Mammary epithelial cell (primary cell): ENCODE results near the genes SPINT4, ZSWIM1, CD40 and OCSTAMP.

DNA sequence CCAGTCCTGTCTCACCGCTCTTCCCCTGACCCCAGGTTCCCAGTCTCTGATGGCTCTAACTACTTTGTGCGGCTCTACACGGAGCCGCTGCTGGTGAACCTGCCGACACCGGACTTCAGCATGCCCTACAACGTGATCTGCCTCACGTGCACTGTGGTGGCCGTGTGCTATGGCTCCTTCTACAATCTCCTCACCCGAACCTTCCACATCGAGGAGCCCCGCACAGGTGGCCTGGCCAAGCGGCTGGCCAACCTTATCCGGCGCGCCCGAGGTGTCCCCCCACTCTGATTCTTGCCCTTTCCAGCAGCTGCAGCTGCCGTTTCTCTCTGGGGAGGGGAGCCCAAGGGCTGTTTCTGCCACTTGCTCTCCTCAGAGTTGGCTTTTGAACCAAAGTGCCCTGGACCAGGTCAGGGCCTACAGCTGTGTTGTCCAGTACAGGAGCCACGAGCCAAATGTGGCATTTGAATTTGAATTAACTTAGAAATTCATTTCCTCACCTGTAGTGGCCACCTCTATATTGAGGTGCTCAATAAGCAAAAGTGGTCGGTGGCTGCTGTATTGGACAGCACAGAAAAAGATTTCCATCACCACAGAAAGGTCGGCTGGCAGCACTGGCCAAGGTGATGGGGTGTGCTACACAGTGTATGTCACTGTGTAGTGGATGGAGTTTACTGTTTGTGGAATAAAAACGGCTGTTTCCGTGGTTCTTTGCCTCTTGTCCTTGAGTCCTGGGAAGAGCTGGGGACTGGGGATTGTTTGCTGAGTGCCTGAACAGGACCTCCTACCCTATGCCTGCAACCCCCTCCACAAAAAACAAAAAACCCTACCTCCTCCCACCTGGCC, 9.8 kb downstream of the PIGT start:
- CAGE, long polyA plus RNA, result no peak
- RRBS, result no CpG with 5 or more reads among the region's 23 CpGs

DNA sequence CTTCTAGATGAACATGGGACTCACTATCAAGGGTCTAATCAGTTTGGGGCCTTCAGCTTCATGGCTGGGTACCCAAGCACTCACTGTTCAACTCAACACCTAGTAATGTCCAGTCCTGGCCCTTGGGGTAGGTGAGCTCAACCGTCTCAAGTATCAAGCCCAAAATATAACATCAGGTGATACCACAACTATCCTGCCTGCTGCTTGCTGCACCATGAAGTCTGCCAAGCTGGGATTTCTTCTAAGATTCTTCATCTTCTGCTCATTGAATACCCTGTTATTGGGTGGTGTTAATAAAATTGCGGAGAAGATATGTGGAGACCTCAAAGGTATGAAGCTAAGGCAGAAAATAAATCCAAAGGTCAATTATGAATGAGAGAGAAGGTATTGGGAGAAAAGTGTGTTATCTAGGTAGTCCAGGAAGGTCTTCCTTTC, at the start of gene SPINT4:
TSS of gene SPINT4 (plus strand) at position 194 of the 435 bp plus-strand sequence.
- CAGE, long polyA plus RNA, result no peak
- RRBS, result no CpG with 5 or more reads among the region's 2 CpGs

GRCh38 chr20:45764852-45765870, 26.5 kb downstream of the WFDC3 start:
- CAGE, long polyA plus RNA, result no peak
- RRBS, result no CpG with 5 or more reads among the region's 11 CpGs

GRCh38 chr20:45782771-45783570, 8.7 kb downstream of the WFDC3 start:
- CAGE, long polyA plus RNA, result no peak
- RRBS, result no CpG with 5 or more reads among the region's 5 CpGs

DNA sequence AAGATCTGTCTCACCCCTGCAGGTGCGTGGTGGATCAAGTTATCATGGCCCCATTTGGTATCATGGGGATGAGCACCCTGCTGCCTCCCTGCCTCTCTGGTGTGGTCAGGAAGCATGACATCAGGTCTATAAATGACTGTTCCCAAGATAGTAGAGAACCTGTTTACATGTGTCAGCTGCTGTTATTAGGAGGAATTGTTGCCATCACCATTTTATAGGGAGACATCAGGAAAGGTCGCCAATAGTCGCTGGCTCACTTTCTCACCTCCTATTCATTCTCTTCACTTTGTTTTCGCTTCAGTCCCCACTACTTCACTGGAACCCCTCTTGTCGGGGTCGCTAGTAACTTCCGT, 4.7 kb downstream of the DNTTIP1 start:
- CAGE, long polyA plus RNA, result no peak
- RRBS, result no CpG with 5 or more reads among the region's 7 CpGs

DNA sequence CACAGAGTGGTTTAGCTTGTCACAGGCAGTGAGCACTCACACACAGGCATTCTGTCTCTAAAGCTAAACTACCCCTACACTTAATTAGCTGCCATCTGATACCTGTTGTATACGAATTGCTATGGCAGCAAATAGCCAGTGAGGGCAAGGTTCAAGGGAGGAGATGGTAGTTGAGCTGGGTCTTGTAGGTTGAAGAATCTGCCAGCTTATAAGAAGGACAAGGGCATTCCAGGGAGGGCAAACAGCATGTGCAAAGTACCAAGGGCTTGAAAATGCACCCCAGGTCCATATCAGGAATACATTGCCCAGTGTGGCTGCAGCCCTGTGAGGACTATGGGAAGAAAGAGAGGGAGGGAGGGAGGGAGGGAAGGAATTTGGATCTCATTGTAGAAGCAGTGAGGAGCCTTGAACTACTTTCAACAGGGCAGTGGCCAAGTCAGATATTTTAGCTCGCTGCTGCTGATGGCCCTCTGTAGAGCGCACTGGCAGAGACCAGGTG, 5.0 kb downstream of the TNNC2 start:
- CAGE, long polyA plus RNA, result no peak
- RRBS, result no CpG with 5 or more reads among the region's 3 CpGs

DNA sequence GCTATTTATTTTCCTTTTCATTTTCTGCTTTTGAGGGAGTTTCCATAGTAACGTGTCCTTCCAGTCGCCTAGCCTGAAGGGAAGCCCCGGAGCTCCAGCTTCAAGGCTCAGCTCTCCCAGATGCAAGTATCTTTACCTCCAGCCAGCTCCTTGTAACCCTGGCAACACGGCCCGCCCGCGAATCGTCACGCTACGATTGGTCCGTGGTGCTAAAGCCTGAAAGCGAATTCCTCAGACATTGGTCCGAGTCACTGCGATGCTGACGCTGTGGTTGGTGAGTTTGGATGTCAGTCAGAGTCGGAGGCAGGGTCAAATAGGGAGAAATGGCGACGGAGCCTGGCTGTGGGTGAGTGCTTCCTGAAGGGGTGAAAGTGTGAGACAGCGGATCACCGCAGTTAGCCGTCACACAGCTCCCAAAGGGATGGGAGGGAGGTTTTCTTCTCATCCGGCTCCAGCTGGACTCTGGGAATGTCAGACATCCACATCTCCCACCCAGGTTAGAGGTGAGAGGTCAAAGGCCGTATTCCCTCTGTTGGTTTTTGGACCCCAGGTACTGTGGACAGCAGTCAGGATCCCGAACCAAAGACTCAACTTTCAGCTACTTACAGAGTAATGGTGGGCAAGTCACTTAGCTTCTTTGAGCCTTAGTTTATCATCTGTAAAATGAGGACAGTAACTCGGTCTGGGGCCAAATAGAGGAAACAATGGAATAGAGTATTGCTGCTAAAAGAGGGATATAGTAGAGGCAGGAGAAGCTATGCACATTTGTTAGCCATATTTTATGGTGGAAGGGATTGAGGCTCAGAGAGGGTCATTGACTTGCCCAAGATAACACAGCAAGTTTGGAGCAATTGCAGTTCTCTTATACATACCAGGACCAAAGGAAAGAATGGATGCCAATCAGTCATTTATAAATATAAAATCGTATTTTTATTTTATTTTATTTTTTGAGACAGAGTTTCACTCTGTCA, at the start of gene ZSWIM1:
TSS of gene ZSWIM1 (plus strand) at position 312 of the 971 bp plus-strand sequence.
- CAGE, long polyA plus RNA, result no peak
- RRBS, result no CpG with 5 or more reads among the region's 26 CpGs

- CAGE, long polyA plus RNA, result no peak
- RRBS, result 0% methylated on average over 2 of the region's 11 CpGs
Measured at GRCh38 chr20:45892635-45893635, 1.8 kb downstream of the CTSA start.

GRCh38 chr20:45970842-45971091, 1.2 kb downstream of the ZNF335 start:
- CAGE, long polyA plus RNA, result no peak
- RRBS, result no CpG with 5 or more reads among the region's 2 CpGs

DNA sequence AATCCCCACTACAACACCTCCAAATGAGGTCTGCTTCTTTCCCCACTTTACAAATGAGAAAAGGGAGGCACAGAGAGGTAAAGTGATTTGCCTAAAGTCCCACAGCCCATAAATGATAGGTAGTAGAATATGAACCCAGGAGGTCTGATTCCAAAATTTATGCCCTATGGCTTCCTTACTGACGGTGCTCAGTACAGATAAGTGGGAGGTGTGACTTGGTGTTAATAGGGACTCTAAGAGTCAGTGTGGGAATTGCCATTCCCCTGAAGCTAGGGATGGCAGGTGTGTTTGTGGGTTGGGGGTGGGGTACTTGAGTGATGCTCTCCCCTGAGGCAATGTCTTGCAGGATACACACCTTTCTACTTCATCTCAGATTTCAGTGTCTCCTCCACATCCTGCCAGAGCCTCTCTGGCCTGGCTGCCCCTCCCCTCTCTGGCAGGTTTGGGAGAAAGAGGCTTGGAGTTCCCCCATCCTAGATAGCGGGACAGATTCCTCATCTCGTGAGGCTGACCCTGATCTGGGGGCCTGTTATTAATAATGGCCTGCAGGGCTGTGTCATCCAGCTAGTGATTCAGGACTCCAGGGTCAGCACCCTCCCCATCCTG, 4.0 kb upstream of the MMP9 start:
- CAGE, long polyA plus RNA, result no peak
- RRBS, result no CpG with 5 or more reads among the region's 3 CpGs

DNA sequence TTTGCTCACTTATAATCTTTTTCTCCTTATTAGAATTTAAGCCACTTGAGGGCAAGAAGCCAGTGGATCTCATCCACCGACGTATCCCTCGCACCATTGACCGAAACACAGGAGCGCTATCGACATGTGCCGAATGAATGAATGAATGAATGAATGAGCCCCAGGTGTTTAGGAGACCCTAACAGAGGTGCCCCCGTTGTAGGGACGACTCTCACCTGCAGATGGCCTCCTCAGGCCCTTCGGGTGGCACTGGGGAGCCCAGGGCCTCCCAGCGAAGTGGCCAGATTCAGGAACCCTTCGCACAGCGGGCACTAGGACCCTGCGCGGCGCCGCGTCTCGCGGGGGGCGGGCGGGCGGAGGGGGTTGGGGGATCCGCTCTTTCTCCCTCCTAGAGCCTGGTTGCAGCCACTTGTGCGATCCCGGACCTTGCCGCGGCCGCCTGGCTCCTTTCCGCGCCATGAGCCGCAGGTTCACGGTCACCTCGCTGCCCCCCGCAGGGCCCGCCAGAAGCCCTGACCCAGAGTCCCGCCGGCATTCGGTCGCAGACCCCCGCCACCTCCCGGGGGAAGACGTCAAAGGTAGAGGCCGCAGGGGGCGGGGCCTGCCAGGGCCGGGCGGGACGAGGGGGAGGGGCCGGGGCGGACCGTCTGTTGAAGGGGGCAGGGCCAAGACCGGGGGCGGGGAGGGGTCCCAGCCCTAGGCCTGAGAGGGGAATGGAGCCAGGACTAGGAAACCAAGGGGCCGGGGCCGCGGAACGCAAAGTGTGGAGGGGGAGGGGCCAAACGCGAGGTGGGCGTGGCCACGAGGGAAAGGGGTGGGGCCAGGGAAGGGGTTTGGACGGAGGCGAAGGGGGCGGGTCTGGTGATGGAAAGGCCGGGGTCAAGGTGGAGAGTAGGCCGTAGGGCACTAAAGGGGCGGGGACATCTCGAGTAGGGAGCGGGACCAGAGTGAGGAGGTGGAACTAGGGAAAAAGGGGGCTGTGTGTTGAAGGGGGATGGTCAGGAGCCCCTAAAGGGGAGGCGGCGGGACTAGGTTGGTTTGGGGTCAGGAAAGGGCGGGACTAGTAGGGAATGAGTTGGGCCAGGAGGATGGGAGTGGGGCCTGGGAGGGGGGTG, 7.3 kb upstream of the SLC12A5 start:
- CAGE, long polyA plus RNA, result no peak
- RRBS, result 5% methylated on average over 11 of the region's 72 CpGs

DNA sequence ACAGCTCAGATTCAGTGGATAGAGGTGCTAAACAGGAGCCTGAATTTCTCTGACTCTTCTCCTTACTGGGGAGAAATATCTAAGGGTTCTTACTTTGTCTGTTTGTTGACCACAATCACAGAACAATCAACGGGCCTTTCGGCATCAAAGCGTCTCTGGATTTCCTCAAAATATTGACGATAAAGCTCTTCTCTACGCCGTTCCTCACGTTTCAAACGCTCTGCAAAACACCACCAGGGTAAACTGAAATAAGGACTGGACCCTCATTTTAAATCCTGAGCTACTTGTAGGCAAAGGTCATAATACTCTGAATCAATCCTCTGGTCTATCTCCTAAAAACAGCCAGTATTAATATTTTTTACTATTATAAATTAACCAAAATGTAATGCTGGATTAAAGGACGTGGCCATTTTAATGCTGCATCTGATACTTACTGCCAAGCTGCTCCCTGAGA, 22.8 kb downstream of the NCOA5 start:
- CAGE, long polyA plus RNA, result no peak
- RRBS, result no CpG with 5 or more reads among the region's 9 CpGs

DNA sequence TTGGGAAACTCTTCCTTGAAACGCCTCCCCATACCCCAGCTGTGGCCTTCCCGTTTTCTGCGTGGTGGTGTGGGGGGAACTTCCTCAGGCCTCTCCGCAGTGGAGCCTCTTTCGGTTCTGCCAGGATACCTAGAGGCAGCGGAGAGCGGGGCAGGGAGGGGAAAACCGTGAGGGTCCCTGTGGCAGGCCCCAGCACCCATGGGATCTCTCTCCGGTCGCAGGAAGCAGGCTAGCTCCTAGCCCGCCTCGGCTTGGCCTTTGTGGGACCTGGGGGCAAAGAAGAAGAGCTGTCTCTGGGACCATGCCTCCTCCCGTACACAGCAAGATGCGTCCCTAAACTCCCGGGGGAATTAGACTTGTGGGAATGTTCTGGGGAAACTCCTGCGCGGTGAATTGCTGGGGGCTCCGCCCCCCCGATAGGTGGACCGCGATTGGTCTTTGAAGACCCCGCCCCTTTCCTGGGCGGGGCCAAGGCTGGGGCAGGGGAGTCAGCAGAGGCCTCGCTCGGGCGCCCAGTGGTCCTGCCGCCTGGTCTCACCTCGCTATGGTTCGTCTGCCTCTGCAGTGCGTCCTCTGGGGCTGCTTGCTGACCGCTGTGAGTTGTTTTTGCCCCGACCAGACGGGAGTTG, at the start of gene CD40:
TSS of gene CD40 (plus strand) at position 515 of the 629 bp plus-strand sequence.
- CAGE, long polyA plus RNA, result no peak
- RRBS, result no CpG with 5 or more reads among the region's 33 CpGs

DNA sequence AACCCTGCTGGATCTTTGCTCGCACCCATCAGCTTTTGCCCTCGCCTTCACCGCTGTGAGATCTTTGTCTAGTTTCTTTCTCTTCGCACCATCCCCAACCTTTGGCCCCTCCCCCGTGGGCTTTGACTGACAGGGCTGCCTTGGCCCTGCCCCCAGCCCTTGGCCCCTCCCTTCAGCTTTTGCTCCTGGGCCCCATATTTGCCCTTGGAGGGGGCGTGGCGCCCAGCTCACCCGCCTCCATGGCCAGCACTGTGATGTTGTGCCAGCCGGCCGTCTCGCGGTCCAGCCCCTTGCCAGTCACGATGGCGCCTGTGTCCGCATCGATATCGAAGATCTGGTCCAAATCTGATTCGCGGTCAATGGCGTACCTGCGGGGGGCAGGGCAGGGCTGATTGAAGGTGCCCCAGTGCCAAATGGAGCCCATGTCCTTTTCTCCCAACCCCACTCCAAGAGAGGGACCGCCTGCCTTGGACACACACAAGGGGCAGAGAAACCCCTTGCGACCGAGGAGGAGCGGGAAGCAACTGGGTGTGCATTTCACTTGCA, 81.2 kb downstream of the CD40 start:
- CAGE, long polyA plus RNA, result no peak
- RRBS, result no CpG with 5 or more reads among the region's 25 CpGs

DNA sequence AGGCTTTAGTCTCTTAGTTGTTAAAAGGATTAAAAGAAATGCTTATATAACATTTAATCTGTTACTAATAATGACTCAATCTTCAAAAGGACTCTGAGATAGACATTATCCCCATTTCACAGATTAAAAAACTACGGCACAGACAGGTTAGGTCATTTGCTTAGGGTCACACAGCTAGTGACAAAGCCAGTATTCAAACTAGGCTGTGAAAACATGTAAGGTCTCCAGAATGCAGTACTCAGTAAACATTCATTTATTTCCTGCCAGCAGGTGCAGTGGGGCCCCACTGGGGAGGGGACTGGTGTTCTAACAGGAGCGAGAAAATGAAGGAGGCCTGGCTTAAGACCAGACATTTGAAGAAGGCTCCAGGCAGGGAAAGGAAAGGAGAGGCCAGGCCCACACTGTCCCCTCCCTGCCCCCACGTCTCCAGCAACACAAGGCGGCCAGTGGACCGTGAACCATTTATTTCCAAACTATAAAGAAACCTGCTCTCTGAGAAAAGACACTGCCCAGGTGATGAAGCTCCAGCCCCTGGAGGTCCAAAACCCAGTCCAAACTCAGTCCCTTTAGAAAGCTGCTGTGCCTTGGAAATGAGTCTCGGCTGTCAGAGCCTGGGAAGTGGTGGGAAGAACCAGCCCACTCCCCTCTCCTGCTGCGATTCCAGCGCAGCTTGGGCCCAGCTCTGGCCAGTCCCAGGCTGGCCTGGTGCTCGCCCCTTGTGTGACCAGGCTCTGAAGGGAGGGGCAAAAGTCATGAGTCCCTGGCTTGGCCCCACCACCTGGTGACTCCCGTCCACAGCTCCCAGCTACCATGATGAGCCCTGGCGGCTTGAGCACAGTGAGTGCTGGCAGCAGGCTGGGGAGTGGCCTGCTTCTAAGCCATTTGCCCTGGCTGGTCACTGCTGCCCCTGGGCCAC, 14.5 kb downstream of the SLC35C2 start:
- CAGE, long polyA plus RNA, result no peak
- RRBS, result no CpG with 5 or more reads among the region's 11 CpGs

DNA sequence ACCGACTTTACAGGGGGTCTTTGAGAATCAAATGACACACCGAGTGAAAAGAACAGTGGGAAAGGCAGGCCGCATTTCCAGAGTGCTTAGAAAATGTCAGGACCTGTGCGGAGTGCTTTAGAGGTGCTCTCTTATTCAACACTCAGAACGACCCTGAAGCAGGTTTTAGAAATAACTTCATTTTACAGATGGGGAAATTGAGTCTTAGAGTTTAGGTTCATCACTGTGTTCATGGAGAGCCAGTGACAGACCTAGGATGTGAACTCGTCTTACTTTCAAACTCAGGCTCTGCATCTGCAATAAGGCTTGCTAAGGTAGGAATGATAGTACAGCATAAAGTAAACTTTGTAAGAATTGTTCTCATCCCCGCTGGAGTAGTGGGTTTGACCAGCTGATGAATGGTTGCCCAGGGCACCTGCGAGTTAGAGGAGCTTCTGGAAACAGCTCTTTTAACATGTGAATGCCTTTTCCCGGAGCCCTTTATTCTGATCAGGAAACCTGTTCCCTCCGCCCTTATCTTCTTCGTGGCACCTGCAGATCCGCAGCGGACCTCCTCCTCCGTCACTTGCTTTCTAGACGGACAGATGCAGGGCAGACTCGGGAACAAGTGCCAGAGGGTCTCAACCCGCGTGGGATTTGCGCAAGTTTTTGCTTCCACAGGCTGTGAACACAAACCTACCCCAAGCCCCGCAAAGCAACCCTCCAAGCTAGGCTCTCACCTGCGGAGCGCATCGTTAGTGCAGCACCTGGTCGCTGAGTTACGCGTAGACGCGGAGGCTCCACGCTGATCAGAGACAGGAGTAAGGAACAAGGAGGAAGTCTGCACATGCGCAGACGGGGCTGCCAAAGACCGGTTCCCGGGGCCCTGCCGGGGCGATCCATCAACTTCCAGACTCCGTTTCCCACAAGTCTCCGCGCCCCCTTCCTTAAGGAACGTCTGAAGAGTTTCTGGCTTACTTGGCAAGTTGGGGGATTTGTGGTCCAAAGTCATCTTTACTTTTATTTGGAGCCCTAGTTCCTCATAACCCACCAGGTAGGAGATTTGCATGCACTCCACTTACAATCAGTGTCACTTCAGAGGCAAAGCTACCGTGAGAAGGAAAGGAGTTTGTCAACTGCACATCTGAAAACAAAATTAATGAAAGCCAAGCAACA, 52.5 kb upstream of the ELMO2 start:
- CAGE, long polyA plus RNA, result no peak
- RRBS, result no CpG with 5 or more reads among the region's 40 CpGs

GRCh38 chr20:46550602-46550712, at the start of gene OCSTAMP:
OCSTAMP (minus strand) TSS chr20:46550654.
- CAGE, long polyA plus RNA, result no peak
- RRBS, result no CpG with 5 or more reads among the region's 2 CpGs

DNA sequence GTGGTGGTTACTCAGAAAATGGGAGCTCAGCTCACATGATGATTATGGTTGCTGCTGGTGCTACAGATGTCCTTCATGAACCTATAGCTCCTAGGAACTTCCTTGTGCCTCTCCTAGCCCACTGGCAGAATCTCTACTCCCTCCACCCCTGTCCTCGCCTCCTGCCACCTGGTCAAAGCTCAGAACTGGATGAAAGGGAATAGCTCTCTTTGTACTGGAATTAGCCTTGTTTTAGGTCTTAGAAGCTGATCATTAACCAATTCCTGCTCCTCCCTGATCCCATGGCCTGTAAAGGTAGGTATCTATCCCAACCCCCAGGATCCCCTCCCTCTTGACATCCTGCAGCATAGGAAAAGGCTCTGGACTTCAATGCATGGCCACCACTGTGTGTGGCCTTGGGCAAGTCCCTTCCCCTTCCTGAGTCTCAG, 44.0 kb downstream of the SLC13A3 start:
- CAGE, long polyA plus RNA, result no peak
- RRBS, result no CpG with 5 or more reads among the region's 1 CpG

DNA sequence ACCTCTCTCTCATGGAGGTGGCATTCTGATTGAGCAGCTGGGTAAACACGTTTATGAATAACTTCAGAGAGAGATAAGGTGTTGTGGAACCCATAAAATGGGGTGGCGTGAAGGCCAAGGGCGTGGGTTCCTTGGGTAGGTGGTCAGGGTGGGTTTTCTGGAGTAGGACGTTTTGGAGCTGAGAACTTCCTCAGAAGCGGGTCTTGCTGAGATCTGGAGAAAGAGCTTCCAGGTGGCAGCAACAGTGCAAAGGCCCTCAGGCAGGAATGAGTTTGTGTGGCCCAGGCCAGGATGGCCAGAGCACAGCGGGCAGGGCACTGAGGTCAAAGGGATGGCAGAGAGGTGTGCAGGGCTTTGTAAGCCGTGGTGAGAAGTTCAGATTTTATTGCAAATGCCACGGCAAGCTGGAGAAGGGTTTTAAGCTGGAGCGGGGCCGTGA, 993 bp downstream of the SLC2A10 start:
- CAGE, long polyA plus RNA, result no peak
- RRBS, result no CpG with 5 or more reads among the region's 10 CpGs

DNA sequence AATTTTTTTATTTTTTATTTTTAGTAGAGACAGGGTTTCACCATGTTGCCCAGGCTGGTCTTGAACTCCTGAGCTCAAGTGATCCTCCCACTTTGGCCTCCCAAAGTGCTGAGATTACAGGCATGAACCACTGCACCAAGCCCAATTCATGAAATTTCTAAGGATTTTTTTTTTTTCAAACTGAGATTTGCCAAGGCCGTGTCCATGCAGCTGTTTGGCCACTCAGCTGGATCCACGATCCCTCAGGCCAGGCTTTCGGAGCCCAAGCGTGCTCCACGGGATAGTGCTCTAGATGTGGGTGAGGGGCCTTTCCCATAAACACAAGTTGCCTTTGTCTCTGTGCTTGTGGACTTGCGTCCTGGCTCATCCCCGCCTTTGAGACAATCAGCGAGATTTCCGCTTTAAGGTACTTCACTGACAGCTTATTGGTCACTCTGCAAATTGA, 19.4 kb downstream of the SLC2A10 start:
- CAGE, long polyA plus RNA, result no peak
- RRBS, result no CpG with 5 or more reads among the region's 9 CpGs